ENCODE data around the gene KRTAP5-5.

- RRBS = no CpG with 5 or more reads among the region's 17 CpGs
Observed at GRCh38 chr11:836512-837194, 3.9 kb downstream of the CD151 start.

- RRBS = no CpG with 5 or more reads among the region's 24 CpGs
Observed at GRCh38 chr11:914609-915490, 4.2 kb upstream of the CHID1 start.

DNA sequence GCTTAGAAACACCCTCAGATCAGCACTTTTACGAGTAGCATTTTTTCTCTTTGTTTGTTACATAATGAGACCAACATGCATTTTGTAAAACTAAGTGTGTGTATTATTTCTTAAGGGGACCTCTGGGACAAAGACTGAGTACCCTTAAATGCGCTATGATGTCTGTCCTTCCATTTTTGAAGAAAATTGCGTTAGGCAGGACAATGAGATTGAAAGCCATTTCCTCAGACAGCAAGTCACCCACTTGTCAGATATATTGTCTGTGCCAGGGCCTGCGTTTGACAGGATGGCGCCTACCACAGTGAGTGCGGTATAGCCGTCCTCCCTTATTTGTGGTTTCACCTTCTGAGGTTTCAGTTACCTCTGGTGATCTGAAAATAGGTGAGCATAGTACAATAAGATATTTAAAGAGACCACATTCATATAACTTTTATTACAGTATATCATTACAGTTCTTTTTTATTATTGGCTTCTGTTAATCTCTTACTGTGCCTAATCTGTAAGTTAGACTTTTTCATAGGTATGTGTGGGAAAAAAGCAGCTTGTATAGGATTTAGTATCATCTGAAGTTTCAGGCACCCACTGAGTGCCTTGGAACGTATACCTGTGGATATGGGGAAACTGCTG is 2.3 kb downstream of the AP2A2 start:
- RRBS = no CpG with 5 or more reads among the region's 8 CpGs

DNA sequence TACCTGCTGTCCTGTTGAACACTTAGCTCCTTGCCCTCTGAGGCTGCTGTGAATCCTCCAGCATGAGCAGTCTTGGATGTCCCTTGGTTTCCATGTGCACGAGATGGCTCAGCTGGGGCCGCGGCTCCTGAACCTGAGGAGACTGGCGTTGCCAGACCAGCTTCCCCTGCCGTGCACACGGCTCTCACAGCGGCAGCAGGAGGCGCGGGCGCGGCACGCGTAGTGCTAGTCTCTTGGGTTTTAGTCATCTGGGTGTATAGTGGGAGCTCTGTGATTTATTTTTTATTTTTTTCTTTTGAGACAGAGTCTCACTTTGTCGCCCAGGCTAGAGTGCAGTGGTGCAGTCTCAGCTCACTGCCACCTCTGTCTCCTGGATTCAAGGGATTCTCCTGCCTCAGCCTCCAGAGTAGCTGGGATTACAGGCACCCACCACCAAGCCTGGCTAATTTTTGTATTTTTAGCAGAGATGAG is 54.7 kb downstream of the MUC6 start:
- RRBS = no CpG with 5 or more reads among the region's 14 CpGs

GRCh38 chr11:1050993-1051625 is 14.6 kb upstream of the MUC6 start:
- RRBS = 15% methylated on average over 14 of the region's 22 CpGs

DNA sequence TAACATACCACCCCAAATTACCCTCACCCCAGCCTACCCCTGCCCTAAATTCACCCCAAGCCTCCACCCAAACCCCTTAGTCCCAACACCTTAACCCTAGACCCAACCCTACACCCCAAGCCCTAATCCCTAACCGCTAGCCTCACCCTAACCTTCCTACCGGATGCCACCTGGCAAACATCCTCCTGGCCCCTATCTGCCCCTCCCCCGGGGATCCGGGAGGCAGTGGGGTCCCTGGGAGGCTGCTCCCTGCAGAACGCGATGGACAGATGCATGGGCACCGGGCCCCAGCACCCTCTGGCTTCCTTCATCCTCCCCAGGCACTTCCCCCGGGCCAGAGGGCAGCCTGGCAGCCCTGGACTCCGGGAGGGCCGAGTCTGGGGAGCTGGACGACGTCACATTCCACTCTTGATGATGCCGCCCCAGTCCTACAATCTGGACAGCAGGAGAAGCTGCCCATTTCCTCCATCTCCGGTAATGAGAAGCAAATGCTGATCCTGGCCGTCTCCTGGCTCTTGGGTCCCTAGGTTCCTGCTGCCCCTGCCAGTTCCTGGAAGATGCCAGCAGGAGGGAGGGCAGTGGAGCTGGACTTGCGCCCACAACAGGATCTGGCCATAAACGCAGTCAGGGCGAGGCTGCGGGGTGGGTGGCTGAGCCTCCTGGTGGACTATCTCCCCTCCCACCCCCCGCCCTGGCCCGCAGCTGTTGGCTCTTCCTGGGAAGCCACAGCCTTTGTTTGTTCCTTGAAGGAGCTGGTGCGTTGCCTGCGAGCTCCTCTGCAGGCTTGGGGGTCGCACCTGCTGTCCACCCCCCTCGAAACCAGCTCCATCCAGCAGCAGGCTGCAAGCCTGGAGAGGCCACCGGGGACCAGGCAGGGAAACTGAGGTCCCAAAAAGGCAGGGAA is 17.7 kb upstream of the MUC6 start:
- RRBS = 49% methylated on average over 11 of the region's 26 CpGs

DNA sequence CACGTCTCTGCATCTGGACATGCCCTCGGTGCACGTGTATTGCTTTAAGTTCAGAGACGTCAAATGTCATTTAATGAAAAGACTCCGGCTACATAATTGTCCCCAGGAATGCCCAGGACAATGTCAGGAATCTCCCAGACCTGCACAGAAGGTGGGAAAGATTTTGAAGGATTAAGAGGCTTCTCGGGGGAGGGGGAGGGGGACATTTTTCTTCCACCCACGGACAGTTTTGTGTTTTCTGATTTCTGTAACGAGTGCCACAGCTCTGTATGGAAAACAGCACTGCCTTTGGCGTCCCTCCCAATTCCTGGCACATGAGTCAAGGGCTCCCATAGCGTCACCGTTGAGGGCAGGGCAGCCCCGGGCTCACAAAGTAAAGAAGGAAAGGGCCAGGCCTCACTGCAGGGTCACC is 24.2 kb upstream of the MUC6 start:
- RRBS = no CpG with 5 or more reads among the region's 12 CpGs

GRCh38 chr11:1241355-1242666 is 18.9 kb downstream of the MUC5B start:
- RRBS = 94% methylated on average over 2 of the region's 64 CpGs

- RRBS = no CpG with 5 or more reads among the region's 19 CpGs
Observed at GRCh38 chr11:1307894-1308511, 1.4 kb downstream of the TOLLIP start.

GRCh38 chr11:1337218-1337870 is 27.9 kb upstream of the TOLLIP start:
- RRBS = 8% methylated on average over 34 of the region's 73 CpGs

- RRBS = 2% methylated on average over 62 of the region's 103 CpGs
Observed at GRCh38 chr11:1390371-1391069, 786 bp downstream of the BRSK2 start.

DNA sequence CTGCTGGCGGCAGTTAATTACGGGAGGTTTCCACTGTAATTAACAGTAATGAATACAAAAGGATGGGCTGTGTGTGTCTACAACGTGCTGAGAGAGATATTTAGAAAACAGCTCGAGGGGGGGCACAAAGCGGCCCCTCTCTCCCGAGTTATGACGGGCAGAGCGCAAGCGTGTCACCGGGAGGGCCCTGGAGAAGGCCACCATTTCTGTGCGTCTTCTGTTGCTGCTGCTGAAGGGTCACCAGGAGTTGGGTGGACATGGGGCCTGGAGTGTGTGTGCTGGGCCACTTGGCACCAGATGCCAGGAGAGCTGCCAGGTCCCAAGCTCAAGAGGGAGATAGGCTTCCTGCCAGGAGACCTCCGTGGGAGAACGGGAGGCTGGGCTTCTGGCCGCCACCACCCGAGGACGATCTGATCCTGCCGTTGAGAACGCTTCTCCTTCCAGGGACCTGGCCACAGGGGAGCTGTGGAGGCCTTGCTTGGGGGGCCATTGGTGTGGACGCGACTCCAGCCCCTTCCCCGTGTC is 2.2 kb downstream of the BRSK2 start:
- RRBS = no CpG with 5 or more reads among the region's 21 CpGs

DNA sequence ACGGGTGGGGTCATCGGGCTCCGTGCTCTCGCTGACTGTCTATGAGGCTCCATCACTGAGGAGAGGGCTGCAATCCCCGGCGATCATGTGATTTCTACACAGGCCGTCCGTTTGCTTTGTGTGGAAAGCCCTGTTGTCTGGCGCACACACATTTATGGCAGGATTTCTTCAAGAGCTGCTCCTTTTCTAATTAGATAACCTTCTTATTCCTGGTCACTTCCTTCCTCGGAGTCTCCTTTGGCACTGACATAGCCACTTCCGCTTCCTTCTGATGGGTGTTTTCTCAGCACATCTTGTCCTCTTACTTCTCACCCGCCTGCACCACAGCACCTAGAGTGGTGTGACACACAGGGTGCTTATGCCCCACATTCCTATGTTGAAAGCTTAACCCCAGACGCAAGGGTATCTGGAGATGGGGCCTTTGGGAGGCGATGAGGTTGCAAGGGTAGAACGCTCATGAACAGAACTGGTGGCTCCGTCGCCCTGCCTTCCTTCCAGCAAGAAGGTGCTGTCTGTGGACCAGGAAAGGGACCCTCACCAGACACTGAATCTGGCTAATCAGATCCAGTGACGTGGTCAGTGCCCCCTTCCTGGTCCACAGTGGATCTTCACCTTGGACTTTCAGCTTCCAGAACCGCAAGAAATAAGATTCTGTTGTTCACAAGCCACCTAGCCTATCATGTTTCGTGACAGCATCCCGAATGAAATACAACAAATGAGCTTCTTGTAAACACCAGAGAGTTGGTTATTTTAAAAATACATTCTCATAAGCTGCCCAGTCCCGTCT is 9.3 kb downstream of the MOB2 start:
- RRBS = no CpG with 5 or more reads among the region's 22 CpGs

DNA sequence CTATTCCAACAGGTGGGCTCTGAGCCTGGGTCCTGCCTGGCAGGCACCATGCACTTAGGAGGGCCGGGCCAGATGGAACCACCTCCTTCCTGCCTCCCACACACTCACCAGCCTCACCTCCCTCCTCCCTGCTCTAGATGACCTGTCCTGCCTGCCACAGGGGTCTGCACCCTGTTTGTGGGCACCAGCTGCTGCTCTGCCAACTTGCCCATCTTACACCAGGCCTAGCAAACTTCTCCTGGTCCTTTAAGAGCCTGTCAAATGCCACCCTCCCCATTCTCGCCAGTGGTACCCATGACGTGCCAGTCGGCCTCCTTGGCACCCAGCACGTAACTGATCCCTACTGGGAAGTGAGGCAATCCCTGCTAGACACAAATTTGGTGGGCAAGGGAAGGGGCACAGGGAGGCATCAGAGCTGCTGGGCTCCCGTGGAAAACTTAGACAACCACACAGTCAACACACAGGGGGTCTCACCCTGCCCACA is 3.1 kb downstream of the MOB2 start:
- RRBS = no CpG with 5 or more reads among the region's 6 CpGs

GRCh38 chr11:1507628-1508083 is 21.1 kb upstream of the MOB2 start:
- RRBS = 33% methylated on average over 2 of the region's 15 CpGs

DNA sequence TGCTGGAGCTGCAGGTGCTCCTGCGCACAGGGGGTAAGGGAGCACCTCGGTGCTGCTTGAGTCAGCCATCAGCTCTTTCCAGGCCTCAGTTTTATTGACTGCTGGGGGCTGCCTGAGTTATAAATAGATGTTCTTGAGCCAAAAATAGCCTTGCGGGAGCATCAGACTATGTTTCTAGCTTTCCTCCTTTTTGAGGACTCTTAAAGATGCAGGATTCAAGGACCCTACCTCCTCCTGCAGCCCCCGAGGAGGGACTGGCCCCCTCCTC is 19.5 kb downstream of the DUSP8 start:
- RRBS = no CpG with 5 or more reads among the region's 4 CpGs

DNA sequence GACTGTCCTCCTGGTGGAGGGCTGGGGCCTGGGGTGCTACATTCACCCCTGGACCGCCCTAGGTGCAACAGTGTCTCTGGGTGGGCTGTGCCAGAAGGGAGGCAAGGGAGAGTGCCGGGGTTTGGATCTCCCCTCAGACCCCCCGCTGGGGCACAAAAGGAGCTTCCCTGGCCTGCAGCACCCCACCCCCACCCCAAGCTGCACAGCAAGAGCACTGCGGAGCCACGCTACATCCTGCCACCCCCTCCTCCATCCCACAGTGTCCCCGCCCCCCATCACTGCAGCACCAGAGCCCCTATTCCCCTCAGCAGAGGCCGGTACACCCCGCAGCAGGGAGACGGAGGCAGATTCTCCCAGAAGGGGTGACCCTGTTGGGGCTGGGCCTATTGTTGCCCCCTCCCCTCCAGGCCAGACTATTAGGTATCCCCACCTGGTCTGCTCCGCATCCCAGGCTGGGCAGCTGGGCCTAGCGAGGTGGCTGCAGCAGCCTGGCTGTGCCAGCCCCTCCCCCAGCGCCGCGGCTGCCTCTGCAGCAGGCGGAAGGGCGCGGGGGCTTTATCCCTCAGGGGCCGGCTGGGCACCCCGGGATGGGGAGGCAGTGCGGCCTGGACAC is 1.2 kb downstream of the DUSP8 start:
- RRBS = 3% methylated on average over 2 of the region's 20 CpGs

- RRBS = no CpG with 5 or more reads among the region's 11 CpGs
Observed at GRCh38 chr11:1619444-1619939, 2.4 kb downstream of the KRTAP5-4 start.

DNA sequence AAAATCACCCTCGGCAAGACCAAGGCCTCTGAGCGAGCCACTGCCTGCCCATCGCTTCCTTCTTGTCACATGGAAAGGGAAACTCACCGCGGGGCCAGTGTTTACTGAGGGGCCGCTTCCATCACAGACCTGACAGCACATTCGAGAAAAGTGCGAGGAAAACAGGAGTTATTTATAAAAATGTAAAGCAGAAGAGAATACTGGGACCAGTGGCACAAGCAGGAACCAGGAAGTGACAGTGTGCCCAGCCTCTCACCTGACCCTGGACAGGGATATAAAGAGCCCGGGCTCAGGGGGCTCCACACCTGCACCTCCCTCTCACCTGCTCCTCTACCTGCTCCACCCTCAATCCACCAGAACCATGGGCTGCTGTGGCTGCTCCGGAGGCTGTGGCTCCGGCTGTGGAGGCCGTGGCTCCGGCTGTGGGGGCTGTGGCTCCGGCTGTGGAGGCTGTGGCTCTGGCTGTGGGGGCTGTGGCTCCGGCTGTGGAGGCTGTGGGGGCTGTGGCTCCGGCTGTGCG is at the start of gene KRTAP5-5:
KRTAP5-5 (plus strand) TSS at position 296 of the 520 bp plus-strand sequence.
- RRBS = no CpG with 5 or more reads among the region's 17 CpGs

DNA sequence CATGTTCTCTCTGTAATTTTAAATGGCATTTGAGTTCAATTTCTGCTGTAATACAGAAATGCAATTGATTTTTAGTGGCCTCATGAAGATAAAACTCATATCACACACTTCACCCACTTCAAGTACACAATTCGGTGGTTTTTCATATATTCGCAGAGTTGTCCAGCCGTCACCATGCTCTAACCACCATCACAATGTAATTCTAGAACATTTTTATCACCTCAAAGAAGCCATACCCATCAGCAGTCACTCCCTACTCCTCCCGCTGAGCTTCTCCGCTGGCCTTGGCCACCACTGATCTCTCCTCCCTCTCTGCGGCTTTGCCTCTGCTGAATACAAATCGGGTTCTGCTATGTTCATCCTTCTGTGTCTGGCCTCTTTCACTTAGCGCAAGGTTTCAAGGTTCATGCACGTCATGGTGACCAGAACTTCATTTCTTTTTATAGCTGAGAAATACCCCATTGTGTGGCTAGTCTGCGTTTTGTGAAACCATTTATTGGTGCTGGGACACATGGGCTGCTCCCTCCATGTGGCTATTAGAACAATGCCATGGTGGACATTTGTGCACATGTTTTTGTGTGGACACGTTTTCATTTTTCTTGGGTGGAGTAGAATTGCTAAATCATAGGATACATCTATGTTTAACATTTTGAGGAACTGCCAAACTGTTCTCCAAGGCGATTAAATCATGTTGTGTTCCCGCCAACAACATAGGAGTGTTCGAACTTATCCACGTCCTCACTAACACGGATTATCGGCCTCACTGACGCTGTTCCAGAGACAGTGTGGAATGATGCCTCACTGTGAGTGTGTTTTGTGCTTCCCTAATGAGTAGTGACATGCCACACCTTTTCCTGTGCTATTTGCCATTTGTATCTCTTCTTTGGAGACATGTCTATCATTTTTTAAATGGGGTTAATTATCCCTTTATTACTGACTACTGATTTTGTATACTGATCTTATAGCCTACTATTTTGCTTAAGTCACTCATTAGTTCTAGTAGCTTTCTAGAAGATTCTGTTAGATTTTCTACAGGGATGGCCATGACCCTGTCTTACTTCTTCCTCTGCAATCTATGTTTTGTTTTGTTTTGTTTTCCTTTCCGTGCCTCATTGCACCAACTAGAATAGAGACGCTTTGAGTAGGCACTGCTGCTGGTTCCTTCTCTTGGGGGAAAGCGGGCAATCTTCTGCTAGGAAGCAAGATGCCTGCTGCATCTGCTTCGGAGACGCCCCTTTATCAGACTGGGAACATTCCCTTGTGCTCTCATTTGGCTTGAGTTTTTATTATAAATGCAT is 24.1 kb upstream of the KRTAP5-6 start:
- RRBS = no CpG with 5 or more reads among the region's 23 CpGs